Hepatocyte (in vitro differentiated cells and primary cell): ENCODE measurements around the genes KCNE2, C21orf140 and CBR3.

DNA sequence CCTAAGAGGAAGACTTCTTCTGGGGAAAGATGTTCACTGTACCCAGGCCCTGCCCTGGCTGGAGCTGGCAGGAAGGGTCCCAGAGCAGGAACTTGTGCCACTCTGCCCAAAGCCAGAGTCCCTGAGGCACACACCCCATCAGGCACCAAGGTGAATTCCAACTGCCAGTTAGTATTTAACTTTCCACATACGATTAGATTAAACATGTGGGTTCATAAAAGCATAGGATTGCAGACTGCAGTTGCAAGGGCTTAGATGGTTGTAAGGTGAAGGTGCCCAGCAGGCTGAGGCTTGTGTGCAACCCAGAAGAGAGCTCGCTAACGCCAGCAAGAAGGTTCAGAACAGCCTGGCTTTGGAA is at the start of gene KCNE2:
Gene KCNE2 (plus strand): TSS at position 244 of the 358 bp plus-strand sequence.
- RAMPAGE, long total RNA: start-site peak on the plus strand centred at position 254 of the sequence, 58 bp wide, 12 and 12 reads in 2 replicates
- RRBS: no CpG with 5 or more reads among the region's 3 CpGs

GRCh38 chr21:34401014-34401450 is at the start of gene C21orf140:
Gene C21orf140, minus strand, starts transcription at chr21:34401072.
- RAMPAGE, long total RNA: no peak
- RRBS: no CpG with 5 or more reads among the region's 1 CpG

- RAMPAGE, long total RNA: no peak
- RRBS: no CpG with 5 or more reads among the region's 6 CpGs
Observed at GRCh38 chr21:34572148-34572481, 42.8 kb downstream of the RCAN1 start.

DNA sequence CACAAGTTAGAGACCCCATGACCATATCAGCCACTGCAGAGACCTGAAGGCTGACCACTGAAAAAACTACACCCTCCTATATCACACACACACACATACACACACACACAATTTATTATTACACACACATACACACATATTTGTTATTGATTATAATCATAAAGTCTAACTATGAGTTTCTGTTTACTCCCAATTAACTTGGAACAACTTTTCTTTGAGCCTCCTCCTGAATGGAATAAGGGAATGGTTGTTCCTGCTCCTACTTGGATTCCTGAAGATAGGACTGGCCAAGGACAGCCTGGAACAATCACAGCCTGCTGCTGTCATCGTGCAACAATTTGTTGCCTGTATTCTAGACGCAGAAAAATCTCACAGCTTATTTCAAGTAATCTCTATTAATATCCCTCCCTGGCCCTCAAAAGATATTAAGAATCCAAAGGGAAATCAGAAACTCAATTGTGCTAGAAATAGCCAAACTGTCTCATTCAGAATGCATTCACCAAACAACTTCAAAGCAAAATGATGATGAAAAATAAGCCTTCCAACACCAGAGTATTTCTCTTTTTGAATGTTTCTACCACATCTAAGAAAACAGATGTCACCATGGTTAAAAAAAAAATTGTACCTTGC is 31.0 kb downstream of the RCAN1 start:
- RAMPAGE, long total RNA: no peak
- RRBS: no CpG with 5 or more reads among the region's 2 CpGs

DNA sequence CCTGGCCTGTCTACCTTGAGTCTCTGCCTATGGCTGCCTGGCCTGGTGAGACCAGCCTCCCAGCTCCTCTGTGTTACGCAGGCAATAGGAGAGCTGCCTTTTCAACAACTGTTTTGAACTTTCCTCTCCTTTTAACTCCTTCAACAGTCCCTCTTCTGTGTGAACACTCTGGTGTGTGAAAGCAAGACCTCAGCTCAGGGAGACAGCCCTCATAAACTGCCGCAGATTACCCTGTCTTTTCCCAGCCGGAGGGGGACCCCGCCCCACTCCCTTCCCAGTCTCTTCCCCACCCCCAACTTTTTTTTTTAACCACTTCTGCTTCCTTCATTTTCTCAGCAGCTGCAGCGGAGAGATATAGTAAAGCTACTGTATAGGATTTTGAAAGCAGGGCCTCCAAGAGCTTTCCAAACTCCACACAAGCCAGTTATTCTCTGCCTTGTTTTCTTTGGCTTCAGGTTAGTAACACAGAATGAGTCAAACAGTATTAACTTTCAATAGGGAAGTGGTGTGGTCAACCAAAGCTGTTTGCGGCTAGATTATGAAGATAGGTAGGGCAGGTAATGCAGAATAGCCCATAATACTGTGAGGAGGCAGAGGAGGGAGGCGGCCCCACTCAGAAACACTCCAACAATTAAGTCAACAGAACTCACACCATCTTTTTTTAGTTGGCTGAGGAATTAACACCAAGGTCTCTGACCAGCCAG is 176.8 kb downstream of the CLIC6 start:
- RAMPAGE, long total RNA: no peak
- RRBS: no CpG with 5 or more reads among the region's 7 CpGs

GRCh38 chr21:34861366-34862162 is 187.5 kb downstream of the RUNX1 start:
- RAMPAGE, long total RNA: no peak
- RRBS: no CpG with 5 or more reads among the region's 7 CpGs

- RAMPAGE, long total RNA: no peak
- RRBS: no CpG with 5 or more reads among the region's 3 CpGs
Observed at GRCh38 chr21:35005784-35006032, 43.4 kb downstream of the RUNX1 start.

DNA sequence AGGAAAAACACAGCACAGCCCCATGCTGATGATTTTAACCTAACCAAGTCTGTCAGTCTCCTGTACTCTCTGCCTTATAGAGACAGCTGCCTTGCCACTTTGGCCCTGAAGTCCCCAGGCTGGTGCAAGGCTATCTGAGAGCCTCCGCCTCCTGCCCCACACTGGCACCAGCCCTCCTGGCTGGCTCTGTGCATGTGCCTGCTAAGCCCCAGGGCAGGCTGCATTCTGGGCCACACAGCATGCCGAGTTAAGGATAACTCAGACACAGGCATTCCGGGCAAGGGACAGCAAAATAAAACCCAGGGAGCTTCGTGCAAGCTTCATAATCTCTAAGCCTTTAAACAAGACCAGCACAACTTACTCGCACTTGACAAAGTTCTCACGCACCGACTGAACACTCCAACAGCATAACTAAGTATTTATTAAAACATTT is 871 bp downstream of the RUNX1 start:
- RAMPAGE, long total RNA: no peak
- RRBS: no CpG with 5 or more reads among the region's 7 CpGs

GRCh38 chr21:35190475-35190901 is 141.4 kb upstream of the RUNX1 start:
- RAMPAGE, long total RNA: no peak

- RAMPAGE, long total RNA: no peak
- RRBS: no CpG with 5 or more reads among the region's 6 CpGs
Observed at GRCh38 chr21:35203739-35204116, 154.6 kb upstream of the RUNX1 start.

DNA sequence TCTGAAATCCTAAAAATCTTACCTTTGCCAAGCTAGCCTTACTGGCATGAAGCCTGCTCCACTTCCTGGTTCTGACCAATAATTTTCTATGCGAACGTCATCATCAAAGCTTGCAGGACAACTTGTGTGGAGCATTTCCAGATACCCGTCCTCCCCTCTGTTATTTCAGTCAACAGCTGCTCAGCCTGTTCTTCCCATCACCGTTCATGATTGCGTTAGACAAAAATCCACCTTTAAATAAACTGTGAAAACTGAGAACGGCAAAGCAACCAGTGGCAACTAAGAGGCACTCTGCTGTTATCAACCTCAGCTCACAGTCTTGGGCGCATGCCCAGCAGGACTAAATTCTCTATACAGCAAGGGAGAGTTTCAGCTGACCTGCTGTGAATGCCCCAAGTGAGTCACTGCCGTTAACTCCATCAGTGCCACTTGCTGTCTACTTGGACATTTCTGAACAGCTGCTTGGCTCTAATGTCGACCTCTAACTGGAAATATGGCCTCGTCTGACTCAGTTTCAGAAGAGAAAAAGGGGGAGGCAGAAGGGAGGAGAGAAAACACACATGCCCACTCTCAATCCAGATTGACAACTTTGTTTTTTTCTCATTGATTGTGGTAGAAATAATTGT is 207.5 kb upstream of the RUNX1 start:
- RAMPAGE, long total RNA: no peak
- RRBS: no CpG with 5 or more reads among the region's 10 CpGs

GRCh38 chr21:35564978-35565484 is 495.3 kb downstream of the SETD4 start:
- RAMPAGE, long total RNA: no peak
- RRBS: no CpG with 5 or more reads among the region's 4 CpGs

DNA sequence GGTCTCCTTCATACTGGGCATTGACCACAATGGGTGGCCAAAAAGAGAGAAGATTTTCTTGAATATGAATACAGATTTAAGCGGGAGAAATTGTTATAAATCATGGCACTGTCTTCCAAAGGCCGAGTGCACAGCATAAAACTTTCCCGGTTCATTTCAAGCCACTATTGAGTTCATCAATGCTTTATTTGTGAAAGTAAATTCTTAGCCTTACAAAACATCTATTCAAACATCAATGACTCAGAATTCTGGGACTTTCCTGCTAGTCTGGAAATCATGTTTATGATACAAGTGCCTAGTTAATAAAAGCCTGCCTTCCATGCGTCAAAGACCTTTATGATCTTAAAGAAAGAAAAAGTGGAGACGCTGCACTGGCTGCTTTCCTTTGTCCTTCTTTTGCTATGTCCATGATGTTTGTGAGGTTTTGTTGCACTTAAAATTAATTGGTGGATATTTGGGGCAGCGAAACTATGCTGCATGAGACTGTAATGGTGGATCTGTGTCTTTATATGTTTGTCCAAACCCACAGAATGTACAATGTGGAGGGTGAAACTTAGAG is 137.7 kb downstream of the SETD4 start:
- RAMPAGE, long total RNA: no peak
- RRBS: no CpG with 5 or more reads among the region's 6 CpGs

GRCh38 chr21:36127264-36127763 is 7.6 kb upstream of the CBR3 start:
- RAMPAGE, long total RNA: no peak
- RRBS: no CpG with 5 or more reads among the region's 8 CpGs

DNA sequence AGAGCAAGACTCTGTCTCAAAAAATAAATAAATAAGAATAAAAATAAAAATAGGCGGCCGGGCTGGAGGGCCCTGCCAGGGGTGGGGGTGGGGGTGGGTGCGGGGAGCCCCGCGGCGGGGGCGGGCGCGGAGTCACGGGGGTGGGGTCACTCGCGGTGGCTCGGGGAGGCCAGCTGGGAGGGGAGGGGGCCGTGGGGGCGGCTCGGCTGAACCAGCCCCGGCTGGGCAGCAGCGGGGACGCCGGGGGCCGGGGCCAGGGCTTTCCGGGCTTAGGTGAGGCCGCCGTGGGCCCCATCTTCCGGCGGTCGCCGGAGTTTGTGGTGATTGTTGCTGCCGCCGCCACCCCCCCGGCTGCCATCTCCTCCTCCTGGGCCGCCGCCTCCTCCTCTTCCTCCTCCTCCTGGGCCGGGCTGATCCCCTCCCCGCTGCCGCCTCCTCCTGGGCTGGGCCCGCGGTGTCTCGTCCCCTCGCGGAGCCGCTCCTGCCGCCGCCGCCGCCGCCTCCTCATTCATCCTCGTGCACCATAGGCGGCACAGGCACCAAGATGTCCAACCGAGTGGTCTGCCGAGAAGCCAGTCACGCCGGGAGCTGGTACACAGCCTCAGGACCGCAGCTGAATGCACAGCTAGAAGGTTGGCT is 4.8 kb upstream of the CBR3 start:
- RAMPAGE, long total RNA: no peak
- RRBS: no CpG with 5 or more reads among the region's 54 CpGs

DNA sequence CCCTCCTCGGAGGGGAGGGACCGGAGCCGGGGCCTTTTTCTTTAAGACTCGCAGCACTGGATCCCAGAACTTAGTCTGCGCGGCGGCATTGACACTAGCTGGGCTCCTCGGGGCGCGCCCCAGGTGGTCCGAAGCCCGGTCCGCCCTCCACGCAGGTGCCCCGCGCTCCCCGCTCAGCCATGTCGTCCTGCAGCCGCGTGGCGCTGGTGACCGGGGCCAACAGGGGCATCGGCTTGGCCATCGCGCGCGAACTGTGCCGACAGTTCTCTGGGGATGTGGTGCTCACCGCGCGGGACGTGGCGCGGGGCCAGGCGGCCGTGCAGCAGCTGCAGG is at the start of gene CBR3:
Gene CBR3 (plus strand): TSS at position 66 of the 333 bp plus-strand sequence.
- RAMPAGE, long total RNA: no peak
- RRBS: 2% methylated on average over 19 of the region's 36 CpGs

DNA sequence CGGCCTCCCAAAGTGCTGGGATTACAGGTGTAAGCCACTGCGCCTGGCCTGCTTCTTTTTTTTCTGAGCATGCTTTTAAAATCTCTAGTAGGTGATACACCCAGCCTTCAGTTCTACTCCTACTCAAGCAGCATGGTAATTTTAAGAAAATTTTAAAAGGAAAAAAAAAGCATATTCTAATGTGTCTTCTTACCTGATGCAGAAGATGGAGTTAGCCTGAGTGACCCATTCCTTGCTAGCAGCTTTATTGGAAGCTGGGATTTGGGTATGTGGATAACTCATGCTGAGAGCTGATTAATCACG is 31.2 kb downstream of the DOP1B start:
- RAMPAGE, long total RNA: no peak
- RRBS: no CpG with 5 or more reads among the region's 3 CpGs

GRCh38 chr21:36198741-36199176 is 42.1 kb downstream of the DOP1B start:
- RAMPAGE, long total RNA: no peak
- RRBS: no CpG with 5 or more reads among the region's 7 CpGs

DNA sequence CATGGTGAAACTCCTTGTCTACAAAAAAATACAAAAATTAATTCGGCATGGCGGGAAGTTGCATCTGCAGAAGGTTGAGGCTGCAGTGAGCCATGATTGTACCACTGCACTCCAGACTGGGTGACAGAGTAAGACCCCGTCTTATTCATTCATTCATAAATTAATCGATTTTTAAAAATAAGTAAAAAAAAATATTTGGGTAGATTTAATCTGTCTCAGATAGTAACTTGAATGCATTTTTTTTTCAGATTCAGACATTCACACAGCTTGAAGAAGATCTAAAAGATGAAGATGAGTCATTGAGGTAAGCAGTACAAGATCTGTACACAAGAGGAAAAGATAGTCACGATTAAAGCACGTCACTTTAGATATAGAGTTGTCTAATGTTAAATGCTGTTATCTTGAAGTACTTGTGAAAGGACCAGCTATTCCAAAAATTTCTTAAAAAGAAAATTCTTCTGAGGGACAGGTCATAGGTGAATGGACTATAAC is 31.4 kb upstream of the MORC3 start:
- RAMPAGE, long total RNA: no peak
- RRBS: no CpG with 5 or more reads among the region's 6 CpGs

DNA sequence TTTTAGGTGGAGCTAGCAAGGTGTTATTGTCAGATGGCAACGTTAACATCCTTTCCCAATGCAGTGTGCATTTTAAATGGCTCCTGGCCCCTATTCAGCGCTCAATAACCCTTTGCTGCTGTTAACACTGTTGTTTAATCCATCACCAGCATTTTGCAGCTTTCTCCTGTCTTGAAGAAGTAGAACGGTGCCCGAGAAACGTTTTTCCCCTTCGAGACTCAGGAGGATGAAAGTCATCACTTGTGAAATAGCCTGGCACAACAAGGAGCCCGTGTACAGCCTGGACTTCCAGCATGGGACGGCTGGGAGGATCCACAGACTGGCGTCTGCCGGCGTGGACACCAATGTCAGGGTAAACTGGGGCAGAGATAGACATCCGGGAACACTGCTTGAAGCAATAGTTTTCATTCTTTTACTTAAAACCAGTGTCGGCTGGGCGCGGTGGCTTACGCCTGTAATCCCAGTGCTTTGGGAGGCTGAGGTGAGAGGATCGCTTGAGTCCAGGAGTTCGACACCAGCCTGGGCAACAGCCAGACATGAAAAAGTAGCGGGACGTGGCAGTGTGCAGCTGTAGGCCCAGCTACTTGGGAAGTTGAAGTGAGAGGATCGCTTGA is 826 bp downstream of the CHAF1B start:
- RAMPAGE, long total RNA: no peak
- RRBS: 93% methylated on average over 2 of the region's 21 CpGs